Epidermal melanocyte (primary cell): ENCODE results near the gene GLIPR1L1.

DNA sequence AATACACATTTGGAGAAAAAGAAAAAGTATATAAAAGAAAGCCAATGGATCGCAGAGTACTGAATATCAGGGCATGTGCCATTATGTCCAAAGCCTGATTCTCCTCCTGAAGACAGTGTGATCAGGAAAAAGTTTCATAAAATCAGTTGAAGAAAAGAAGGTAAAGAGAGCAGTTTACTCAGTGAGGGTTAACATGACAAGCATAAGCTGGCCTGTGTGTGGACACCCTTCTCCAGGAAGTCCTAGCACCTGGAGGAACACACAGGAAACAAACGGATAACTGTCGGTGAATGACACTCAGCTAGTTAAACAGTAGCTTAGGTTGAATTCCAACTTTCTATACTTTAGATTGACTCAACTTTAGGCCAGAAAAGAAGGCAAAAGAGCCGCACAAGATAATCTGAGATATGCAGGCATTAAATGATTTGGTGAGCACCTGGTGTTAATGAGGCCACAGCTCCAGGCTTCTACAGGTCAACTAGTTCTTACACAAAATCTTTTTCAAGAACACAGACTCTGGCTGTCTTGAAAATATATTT is 56.7 kb upstream of the TSPAN8 start:
- RRBS = no CpG with 5 or more reads among the region's 4 CpGs

GRCh38 chr12:71658565-71659796 is 4.7 kb downstream of the ZFC3H1 start:
- RRBS = no CpG with 5 or more reads among the region's 2 CpGs

DNA sequence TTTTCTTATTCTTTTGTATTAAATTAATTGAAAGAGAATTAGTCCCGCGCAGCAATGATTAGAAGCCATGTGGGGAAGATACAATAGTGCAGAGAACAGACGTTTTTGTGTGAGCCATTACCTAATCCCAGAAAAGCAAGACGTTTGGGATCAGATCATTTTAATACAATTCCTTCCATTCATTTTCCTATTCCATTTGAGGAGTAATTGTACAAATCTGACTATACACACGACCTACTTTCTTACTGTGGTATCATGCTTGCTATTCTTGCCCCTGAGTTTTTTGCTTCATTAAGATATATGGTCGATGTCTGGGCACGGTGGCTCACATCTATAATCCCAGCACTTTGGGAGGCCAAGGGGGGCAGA is 13.4 kb downstream of the TMEM19 start:
- RRBS = no CpG with 5 or more reads among the region's 7 CpGs

DNA sequence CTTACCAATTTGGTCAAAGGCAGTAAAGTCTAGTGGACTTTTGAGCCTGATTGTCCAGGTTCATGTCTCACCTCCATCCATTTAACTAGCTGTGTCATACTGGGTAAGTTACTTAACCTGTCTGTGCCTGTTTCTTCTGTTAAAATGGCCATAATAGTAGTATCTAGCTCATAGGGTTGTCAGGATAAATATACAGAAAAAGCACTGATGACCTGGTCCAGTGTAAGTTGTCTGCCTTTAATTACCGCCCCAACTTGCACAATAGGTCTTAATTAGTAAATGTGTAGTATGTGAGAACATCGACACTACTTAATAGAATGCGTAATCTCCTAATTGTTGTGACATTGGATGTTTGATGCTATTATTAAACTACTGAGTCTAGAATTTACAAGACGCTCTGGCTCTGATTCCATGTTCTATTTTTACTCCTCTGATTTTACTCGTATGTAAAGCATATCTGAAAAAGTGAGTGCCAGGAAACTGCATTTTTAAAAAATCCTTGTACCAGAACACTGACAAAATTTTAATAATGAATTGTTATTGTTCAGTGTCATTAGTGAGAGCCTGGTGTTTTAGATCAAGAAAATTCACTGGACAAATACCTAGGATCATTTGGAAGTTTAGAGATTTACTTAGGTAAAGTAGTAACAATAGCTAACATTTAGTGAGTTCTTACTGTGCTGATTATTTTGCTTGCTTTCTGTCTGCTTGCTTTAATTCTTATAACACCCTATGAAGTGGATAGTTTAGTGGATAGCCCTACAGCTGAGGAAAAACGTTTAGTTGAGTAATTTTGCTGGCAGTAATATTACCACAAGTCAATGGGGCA is 1.7 kb downstream of the RAB21 start:
- RRBS = no CpG with 5 or more reads among the region's 6 CpGs

GRCh38 chr12:71885067-71885876 is 45.7 kb downstream of the TBC1D15 start:
- RRBS = no CpG with 5 or more reads among the region's 2 CpGs

- RRBS = no CpG with 5 or more reads among the region's 6 CpGs
Observed at GRCh38 chr12:71895542-71896874, 42.6 kb upstream of the TPH2 start.

GRCh38 chr12:72747586-72748056 is 475.5 kb downstream of the TRHDE start:
- RRBS = no CpG with 5 or more reads among the region's 2 CpGs

DNA sequence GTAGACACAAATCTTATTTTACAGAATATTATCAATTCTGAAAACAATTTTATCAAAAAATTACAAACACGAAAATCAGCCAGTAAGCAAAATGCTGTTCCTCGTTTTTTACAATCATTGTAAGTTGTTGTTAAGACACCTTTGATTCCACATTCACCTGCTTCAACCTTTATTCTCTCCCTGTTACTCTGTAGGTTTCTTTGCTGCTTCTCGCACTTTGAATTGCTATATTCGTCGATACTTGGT is 857.3 kb downstream of the TRHDE start:
- RRBS = no CpG with 5 or more reads among the region's 5 CpGs

GRCh38 chr12:74171548-74171902 is 366.1 kb upstream of the ATXN7L3B start:
- RRBS = no CpG with 5 or more reads among the region's 16 CpGs

- RRBS = no CpG with 5 or more reads among the region's 33 CpGs
Observed at GRCh38 chr12:74508660-74509803, 28.6 kb upstream of the ATXN7L3B start.

GRCh38 chr12:75048107-75048606 is 161.5 kb downstream of the KCNC2 start:
- RRBS = no CpG with 5 or more reads among the region's 9 CpGs

DNA sequence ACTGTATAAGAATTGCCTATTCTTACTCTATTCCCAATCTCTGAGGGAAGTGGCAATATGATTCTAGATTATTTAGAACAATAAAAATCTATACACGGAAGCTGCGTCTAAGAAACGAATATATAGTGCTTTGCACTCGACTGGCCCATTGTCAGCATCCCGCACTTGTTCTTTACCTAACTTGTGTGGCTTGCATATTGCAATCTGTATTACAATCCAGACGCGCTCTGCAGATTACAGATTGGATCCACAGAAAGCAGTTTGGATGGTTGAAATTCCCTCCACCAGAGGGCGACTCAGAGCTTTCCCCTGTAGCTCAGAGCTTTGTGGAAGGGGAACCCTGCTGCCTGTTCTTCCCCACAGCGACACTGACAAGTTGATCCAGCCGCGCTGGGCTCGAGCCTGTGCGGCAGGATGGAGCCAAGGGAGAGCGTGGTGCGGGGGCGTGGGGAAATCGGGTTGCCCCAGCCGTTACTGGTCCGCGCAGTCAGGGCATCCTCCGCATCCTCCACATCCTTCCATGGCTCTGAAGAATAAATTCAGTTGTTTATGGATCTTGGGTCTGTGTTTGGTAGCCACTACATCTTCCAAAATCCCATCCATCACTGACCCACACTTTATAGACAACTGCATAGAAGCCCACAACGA is at the start of gene GLIPR1L1:
TSS of gene GLIPR1L1 (plus strand) at position 462 of the 648 bp plus-strand sequence.
- RRBS = no CpG with 5 or more reads among the region's 22 CpGs

DNA sequence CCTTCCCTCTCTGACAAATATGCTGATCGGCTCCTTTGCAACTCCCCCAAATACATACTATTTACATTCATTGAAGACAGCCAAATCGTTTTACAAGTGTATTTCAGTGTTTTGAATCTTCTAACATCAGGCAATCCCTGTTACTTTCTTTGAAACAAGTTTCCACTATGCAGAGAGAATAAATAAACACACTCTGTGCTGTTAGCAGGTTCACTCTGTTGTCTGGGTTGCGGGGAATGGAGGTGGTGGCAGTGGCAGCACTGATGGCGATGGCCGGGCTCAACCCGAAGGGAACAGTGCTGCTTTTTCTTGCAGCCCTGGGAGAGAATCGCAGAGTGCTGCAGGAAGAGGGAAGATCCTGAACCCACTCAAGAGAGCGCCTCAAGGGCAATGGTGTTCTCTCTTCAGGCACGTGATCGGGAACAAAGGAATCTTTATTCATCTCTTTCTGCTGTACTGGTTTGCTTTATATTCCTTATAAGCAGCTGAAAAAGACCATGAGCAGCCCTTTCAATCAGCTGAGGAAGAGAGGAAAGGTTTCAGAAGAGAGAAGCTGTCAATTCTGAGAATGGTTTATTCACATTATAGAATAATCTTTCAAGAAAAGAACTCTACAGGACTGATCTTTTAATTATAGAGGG is 195.3 kb downstream of the NAP1L1 start:
- RRBS = no CpG with 5 or more reads among the region's 10 CpGs

DNA sequence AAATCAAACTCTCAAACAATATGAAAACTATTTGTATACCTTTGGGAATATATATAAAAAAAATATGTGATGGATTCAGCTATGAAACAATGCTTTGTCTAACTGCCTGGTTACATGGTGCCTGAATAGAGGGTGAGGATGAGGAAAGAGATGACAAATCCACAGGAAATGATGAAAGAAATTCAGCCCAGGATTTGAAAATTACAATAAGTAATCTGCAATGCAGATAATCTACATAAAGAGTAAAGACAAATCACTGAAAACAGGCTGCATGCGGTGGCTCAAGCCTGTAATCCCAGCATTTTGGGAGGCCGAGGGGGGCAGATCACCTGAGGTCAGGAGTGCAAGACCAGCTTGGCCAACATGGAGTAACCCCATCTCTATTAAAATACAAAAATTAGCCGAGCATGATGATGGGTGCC is 150.7 kb downstream of the NAP1L1 start:
- RRBS = no CpG with 5 or more reads among the region's 3 CpGs

DNA sequence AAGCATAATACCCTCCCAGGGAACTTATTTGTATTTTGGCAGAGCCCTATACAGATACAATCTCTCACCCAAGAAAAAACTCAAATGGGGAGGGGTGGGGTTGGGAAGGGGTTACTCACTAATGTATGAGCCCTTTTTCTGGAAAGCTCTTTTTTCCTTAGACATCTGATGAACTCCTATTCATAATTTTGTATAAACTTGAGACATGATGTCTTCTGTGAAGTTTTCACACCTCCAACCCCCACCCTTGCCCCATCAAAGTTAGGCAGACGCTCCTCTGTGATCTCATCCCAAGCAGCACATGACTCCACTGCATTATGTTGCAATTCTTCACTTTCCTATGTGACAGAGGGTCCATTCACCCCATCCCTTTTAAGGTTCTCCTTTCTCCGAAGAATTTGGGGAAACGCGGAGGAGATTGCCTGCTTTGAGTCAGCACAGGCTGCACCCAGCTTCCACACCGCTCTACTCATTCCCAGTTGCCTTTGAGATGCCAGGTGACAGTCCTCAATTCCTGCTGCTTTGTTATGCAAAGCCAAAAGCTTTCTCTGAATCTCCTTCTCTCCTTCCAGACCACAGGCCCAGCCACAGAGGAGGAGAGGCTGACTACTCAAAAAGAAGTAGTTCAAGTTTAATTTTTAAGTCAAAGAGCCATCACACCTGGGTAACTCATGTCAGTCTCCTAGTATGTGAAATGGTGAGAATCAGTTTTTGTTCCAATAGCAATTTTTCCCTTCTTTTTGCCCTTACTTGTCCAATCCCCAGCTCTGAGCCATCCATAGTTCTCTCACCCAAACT is 114.7 kb downstream of the NAP1L1 start:
- RRBS = no CpG with 5 or more reads among the region's 5 CpGs

DNA sequence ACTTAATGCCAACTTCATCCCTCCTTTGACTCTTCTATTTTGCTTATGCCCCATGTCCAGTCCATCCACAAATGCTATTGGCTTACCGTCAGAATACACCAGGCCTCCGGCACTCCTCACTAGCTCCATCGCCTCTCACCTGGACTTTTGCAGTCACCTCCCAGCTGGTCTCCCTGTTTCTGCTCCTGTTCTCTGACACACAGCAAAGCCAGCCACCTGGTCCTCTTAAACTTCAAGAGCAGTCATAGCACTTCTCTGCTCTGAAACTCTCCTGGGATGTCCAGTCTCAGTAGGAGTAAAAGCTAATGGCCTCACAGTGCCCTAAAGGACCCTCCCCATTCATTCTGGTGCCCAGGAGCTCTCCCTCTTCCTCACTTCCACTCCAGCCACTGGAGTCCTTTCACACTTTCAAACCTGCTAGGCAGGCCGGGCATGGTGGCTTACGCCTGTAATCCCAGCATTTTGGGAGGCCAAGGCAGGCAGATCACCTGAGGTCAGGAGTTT is 100.8 kb downstream of the NAP1L1 start:
- RRBS = no CpG with 5 or more reads among the region's 5 CpGs

DNA sequence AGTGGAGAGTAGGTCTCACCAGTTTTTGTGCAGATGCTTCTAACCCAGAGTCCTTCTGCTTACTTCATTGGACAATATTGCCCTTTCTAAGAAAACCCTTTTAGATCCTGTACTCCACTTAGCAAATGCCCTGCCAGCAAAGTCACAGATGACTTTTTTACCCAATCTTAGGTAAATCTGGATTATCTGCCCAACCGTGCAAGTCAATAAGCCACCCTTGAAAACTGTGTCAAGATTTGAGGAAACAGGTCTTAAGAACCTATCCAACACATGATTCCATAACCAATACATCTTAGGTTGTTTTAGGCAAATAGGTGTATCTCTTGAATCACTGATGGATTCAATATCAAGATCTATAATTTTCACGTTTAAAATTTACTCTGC is 58.7 kb downstream of the NAP1L1 start:
- RRBS = no CpG with 5 or more reads among the region's 2 CpGs

- RRBS = no CpG with 5 or more reads among the region's 29 CpGs
Observed at GRCh38 chr12:76029766-76030440, 54.6 kb downstream of the NAP1L1 start.

- RRBS = no CpG with 5 or more reads among the region's 3 CpGs
Observed at GRCh38 chr12:76052857-76053637, 31.4 kb downstream of the NAP1L1 start.

- RRBS = no CpG with 5 or more reads among the region's 3 CpGs
Observed at GRCh38 chr12:76372951-76373605, 24.9 kb upstream of the BBS10 start.